Hair follicular keratinocyte (primary cell): ENCODE measurements around the genes DENND2C, CSDE1 and SLC22A15.

DNA sequence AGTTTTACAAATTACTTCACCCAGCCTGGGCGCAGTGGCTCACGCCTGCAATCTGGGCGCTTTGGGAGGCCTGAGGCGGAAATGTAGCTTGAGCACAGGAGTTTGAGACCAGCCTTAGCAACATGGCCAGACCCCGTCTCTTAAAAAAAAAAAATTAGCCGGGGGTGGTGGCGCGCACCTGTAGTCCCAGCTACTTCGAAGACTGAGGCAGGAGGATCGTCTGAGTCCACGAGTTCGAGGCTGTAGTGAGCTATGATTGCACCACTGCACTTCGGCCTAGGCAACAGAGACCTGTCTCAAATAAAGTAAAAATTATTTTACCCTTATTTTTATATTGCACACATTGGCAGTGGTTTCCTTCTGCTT lies 1.2 kb upstream of the PHTF1 start:
- RAMPAGE, long total RNA, result no peak

DNA sequence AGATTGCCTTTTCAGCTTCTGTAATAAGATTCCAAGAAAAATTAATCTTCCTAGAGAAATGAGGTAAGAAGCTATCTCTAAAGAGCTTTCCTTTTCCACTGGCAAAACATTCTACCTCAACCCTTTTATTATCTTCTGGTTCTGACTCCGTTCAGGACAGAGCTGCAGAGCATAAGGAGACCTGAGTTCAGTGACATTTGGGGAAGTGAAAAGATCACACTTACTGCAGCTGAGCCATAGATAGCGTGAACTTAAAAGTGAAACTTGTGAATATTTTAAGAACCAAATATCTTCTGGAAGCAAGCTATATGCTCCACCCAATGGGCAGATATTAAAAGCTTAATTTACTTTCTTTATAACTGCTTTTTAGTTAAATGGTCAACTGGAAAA lies 27.9 kb downstream of the BCL2L15 start:
- RAMPAGE, long total RNA, result no peak

DNA sequence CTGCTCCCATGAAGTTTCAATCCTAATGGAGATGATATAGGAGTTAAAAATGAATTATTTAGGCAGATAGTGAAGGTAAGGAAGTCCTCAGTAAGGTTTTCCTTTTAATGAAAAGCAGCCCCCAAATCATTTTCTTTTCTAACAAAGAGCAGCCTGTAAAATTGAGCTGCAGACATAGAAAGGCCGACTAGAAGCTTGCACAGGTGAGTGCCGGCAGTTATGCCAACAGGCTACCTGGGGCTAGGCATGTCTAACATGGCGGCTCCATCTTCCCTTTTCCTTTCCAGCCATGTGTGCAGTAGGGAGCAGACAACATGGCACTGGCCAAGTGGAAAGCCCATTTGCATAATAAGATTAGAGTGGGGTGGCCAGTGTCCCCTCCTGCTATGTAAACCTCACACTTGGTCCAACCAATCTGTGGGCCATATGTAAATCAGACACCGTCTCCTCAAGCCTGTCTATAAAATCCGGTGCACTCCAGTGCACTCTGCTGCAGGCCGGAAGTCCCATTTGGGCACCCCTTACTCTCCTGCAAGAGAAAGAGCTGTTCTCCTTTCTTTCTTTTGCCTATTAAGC lies 43.9 kb downstream of the OLFML3 start:
- RAMPAGE, long total RNA, result no peak

- RAMPAGE, long total RNA, result no peak
Observed at GRCh38 chr1:114342418-114342799, 168.6 kb downstream of the TRIM33 start.

GRCh38 chr1:114571510-114571977 lies 9.9 kb downstream of the BCAS2 start:
- RAMPAGE, long total RNA, result no peak

GRCh38 chr1:114669559-114670346 lies at the start of gene DENND2C:
DENND2C (minus strand) TSS chr1:114670049.
- RAMPAGE, long total RNA, result start-site peak on the minus strand at chr1:114670007-114670072, 29 and 27 reads in 2 replicates

DNA sequence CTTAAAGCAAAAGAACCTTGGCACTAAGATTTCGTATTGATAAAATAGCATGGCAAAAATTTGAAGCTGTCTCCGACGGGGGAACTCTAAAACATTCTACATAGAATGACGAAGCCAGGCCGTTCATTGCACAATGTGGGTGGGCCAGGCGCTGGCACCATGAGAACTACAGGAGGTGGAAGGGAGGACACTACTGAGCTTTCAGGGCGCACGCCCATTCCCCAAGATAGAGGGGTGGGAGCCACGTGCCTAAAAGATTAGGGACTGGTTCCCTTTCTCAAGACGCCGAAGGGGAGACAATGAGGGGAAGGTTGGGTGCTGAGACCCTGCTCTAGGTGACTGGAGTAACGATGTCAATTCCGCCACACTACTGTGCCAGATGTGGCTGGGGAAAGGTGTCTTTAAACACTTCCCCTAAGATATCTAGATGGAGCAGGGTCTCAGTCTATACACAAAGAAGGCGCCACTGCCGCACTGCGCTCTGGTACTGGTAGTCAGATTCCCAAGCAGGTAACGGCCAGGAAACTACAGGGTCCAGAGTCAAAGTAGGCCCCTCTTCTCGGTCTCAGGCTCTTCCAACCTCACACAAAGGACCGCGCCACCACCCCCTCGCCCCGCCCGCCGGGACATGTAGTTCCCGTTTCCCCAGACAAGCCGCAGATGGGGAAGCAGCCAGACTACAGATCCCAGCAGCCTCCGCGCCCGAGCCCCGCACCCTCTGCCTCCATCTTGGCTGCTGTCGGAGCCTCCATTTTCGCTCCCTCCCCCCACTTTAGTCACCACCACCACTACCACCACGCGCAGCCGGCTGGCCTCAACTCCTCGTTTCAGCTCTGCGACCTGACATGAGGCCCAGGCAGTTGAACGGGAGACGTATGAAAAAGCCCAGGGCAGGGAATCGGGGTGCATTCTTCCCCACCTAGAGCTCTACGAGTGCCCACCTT lies 623 bp downstream of the CSDE1 start:
- RAMPAGE, long total RNA, result no peak

- RAMPAGE, long total RNA, result start-site peak on the minus strand at chr1:114757960-114757985, 189 and 60 reads in 2 replicates
Observed at GRCh38 chr1:114757833-114758458, at the start of gene CSDE1. CSDE1 (minus strand) TSS chr1:114757984.

DNA sequence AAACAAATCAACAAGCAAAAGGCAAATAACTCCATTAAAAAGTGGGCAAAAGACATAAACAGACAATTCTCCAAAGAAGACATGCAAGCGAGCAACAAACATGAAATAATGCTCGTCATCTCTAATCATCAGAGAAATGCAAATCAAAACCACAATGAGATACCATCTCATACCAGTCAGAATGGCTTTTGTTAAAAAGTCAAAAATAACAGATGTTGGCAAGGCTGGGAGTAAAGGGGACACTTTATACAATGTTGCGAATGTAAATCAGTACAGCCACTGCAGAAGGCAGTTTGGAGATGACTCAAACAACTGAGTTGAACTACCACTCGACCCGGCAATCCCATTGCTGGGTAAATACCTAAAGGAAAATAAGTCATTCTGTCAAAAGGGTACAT lies 26.1 kb downstream of the TSPAN2 start:
- RAMPAGE, long total RNA, result no peak

DNA sequence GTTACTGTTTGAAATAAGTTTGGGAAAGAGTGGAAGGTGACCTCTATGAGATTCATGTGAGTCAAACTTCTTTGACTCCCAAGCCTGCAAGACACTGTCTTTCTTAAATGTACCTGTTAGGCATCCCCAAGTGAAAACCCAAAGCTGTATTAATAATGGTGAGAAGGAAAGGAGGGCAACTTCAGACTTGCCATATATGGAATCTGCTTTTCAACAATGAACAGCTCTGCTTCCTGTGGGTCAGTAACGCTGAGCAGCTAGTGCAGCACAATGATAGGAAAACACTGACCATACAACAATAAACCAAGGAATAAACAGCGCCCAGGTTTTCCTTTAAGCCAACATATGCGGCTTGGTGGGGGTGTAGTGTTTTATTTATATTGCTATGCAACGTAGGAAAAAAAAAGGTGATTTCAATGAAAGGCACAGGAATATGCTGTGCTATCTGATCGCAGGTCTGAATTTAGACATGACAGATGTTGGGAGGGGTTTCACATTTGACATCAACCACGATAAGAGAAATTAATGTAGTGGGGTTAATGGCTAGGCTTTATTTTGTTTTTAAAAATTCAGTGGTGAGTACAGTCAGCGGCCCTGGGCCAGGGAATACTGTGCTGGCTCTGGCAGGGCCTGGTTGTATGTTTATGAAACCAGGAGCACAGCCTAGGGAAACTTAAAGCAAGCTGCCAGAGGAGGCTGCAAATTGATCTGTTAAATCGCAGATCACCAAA lies 4.4 kb downstream of the TSPAN2 start:
- RAMPAGE, long total RNA, result no peak

DNA sequence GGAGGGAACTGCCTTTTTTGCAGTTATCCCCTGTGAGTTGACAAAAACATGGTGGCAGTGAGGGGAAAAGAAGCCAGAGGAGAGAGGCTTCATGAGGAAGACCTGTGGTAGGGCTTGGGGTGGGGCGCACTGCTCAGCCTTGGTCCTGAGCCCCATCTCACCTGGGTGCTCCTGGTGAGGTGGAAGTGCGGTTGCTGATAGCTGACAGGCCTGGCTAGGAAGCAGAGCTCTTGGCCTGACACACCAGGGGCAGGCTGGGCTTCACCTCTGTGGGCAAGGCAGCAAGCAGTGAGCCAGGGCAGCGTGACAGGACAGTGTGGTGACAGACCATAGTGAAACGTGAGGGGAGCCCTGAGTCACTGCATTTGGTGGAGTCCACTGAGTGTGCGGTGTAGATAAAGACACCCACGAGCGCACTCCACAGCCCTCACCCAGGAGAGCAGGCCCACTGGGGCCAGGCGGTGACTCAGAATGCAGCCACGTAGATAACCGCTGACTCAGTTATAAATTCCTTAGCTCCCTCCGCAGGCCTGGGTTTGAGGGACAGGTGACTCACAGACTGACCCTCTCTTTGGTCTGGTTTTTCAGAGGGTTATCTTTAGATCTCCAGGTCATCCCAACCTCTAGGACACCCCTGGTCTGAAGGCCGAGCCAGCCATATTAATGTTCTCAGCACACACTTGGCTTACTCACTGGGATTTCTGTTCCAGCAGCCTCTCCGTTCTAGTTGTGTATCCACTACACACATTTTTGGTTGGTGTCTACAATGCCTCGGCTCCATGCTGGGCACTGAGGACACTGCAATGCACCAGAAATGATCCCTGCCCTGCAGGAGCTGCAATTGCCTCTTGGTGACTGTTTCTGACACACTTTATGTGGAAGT lies 90.1 kb upstream of the TSPAN2 start:
- RAMPAGE, long total RNA, result no peak

DNA sequence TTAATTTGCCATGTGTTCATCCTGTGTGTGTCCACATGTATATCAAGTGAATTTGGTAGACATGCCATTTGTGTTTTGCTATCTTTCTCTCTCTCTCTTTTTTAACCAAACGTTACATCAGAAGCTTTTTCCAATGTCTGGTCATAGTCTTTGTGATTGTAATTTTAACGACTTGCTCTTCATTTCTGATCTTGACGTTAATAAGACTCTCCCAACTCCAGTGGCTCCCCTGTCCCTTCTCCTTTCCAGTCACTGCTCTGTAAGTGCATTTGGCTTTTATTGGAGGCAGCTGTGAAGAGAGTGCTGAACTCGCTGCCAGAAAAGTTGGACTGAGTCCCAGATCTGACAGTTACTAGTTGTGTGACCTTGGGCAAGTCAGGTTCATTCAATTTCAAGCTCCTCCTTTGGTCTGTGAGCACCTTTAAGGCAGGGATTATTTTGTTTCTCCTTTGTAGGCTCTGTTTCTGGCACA lies 109.6 kb upstream of the TSPAN2 start:
- RAMPAGE, long total RNA, result no peak

GRCh38 chr1:115229220-115229419 lies 108.9 kb downstream of the NGF start:
- RAMPAGE, long total RNA, result no peak

GRCh38 chr1:115649881-115650507 lies 8.2 kb downstream of the VANGL1 start:
- RAMPAGE, long total RNA, result no peak

GRCh38 chr1:115700858-115701508 lies 59.2 kb downstream of the VANGL1 start:
- RAMPAGE, long total RNA, result no peak

DNA sequence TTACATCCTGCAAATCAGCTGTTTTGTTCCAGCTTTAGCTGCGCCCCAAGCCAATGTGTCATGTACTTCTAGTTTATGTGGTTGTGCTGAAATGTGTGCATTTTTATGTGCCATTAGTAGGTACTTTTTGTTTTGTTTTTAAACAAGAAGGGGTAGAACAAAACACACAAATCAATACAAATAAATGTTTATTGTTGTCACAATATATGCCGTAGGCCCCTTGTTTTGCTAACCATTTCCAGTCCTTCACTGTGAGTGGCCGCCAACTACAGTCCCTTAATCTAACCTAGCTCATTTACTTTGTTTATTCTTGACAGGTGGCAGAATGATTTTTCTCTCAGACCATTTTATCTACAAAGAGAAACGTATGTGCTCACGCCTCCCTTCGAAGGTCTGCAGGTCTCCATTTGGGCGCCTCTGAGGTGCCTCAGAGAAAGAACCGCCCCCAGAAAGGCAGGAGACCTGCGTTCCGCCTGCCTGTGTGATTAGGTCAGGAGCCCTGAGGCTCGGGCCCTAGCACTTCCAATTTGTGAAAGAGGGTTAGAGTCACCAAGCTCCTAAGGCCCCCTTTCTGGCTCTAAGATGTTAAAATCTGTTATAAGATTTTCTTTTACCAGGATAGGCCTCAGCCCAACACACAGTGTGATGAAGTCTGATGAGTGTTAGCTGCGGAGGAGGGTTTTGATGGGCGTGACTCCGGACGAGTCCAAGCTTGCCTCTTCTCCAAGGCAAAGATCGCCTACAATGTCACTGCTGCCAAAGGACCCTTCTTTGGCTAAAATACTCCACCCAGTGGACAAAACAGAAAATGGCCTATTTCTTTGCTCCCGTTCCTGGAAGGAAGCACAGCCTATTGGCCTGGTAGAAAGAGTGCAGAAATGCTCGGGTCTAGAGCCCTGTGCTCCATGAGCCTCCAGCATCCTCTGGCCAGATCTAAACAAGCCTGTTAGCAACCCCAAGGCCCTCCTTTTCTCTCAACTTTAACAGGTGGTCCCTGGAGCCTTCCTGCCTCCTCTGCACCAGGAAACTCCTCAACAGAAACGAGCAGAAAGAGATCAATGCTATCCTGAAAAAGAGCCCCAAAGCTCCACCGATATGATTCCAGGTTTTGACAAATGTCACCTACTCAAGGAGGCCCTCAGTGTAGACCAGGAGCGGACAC lies 3.1 kb upstream of the CASQ2 start:
- RAMPAGE, long total RNA, result no peak

DNA sequence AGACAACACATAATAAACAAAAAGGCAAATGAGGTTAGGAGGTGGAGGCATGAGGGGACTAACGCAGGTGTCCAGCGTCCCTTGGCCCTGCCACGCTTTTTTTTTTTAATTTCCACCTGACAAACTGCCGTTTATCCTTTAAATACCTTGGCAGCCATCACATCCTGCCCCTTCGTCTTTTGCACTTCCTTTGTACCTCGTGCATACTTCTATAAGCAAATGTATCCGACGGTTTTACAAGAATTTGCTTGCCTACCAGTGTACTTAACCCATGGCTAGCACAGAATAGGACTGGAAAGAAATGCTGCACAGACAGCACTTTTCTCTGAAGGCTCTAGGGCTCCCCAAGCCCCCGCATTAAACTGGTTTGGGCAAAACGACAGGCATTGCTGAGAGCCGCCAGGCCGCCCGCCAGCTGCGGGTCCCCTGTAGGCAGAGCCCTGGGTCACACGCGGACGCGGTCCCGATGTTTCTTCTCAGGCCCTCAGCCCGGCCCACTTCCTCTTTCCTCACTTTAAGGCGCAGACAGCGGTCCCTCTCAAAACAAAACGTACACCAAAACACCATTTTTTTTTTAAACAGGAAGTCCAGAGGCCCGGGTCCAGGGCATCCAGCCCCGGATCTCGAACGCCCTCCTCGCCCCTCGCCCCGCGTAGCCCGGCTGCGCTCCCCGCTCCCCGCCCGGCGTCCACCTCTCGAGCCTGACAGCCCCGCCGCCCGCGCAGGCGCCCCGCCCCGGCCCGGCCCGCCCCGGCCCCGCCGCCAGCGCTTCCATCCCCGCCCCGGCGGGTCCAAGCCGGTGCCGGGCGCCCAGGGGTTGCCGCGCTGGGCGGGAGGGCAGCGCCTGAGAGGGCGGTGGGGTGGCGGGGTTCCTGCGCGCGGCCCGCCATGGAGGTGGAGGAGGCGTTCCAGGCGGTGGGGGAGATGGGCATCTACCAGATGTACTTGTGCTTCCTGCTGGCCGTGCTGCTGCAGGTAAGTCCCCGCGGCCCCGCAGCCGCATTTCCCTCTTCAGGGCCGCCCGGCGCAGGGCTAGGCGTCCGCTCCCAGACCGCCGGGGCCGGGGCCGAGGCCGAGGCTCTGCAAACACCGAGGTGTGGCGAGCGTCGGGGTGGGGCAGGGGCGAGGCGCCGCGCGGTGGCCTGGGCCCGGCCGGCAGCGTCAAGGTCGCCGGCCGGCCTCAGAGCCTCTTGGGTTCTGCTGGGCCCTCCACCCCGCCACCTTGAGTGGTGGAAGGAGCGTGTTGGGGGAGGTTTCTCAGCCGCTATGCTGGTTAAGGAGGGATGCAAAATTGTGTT lies at the start of gene SLC22A15:
Gene SLC22A15, plus strand, starts transcription at position 774 of the 1,298 bp plus-strand sequence.
- RAMPAGE, long total RNA, result no peak

GRCh38 chr1:116060663-116061561 lies 50.3 kb upstream of the MAB21L3 start:
- RAMPAGE, long total RNA, result no peak

DNA sequence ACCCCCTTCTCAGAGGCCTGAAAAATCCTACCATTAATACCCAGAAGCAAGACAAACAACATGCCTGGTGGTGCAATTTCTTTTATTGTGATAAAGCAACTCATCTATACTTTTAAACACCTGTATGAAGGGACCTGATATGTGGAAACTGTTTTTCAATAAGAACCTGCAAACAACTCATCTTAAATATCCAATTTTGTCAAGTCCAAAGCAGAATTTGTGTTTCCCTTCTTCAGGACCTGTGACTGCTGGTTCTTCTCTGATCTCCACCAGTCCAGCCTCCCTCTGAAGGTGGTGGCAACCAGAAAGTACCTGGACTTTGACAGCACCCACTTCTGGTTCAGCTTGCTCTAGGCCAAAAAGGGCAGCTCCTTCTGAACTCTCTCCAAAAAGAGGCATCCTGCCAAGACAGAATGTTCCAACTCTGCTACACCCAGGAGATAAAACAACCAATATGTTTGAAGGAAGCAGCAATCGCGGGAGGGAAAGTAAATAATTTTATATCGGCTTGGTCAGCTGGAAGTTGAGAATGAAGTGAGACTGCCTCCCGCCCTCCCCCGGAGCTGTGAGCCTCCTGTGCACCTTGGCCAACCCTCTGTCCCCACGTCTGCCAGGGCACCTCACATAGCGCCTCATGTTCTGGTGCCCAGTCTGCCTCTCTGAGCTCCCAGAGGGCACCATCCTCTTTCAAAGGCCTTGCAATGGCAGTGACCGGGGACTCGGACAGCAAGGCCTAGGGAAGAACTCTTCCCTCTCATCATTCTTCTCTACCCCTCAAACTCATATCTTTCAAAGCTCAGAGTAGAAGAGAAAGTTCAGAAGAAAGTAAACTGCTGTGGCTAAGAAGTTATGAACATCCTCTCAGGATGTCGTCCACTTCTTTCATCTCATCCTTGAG lies 130.3 kb upstream of the ATP1A1 start:
- RAMPAGE, long total RNA, result no peak

DNA sequence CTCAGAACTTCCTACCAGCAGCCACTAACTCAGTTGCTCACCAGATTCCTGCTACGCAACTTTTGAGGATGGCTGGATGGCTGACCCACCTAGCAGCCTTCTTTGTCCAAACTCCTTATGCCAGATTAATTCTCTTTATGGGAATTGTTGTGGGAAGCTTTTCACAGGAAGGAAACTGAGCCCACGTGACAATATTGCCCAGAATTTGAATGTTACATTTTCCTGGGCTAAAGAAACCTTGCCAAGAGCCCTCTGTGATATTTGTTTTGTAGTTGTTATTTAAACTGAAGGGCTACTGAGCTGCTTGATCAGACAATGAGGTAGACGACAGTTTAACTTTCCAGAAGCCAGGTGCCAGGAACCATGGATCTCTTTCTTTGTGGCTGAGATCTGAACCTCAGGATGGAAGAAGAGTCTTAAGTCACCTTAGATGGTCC lies 85.5 kb upstream of the ATP1A1 start:
- RAMPAGE, long total RNA, result no peak